ENCODE measurements around a stretch of chr16.

- RAMPAGE, long total RNA = no peak
- RRBS = no CpG with 5 or more reads among the region's 25 CpGs
These were observed 39.3 kb downstream of the ZNF213 start for GRCh38 chr16:3173909-3174716.

GRCh38 chr16:3182523-3183202 lies 47.8 kb downstream of the ZNF213 start:
- RAMPAGE, long total RNA = no peak
- RRBS = 3% methylated on average over 20 of the region's 57 CpGs

DNA sequence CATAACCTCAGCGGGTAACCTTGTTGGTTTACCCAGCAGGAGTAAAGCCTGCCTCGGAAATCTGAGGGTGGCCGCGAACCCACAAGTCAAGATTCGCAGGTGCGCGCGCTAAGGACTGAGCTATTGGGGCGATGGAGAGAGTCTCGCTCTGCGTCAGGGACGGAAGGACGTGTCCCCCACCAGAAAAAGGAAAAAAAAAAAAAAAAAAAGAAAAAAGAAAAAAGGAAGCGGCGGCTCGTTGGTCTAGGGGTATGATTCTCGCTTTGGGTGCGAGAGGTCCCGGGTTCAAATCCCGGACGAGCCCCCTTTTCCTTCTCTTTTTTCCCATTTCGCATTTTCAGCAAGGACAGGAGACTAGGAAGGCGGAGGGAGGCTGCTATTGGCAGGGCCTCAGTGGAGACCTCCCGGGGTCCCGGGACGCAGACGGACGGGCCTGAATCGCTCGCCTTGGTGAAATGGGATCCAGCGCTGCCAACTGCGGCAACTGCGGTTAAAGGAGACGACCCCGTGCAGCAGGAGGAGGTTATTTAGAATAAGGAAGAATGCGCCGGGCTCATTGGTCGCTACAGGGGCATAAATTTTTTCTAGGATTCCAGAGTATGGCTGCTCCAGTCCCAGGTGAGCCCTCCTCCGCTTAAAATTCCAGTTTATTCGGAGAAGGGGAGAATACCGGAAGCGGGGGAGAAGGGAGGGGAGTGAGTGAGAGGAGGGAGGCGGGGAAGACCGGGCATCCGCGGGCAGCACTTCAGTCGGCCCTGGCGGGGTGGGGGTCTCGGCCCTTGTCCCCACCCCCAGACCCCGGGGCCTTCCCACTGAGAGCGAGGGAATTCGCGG lies 46.9 kb downstream of the ZNF200 start:
- RAMPAGE, long total RNA = no peak
- RRBS = 2% methylated on average over 8 of the region's 53 CpGs

DNA sequence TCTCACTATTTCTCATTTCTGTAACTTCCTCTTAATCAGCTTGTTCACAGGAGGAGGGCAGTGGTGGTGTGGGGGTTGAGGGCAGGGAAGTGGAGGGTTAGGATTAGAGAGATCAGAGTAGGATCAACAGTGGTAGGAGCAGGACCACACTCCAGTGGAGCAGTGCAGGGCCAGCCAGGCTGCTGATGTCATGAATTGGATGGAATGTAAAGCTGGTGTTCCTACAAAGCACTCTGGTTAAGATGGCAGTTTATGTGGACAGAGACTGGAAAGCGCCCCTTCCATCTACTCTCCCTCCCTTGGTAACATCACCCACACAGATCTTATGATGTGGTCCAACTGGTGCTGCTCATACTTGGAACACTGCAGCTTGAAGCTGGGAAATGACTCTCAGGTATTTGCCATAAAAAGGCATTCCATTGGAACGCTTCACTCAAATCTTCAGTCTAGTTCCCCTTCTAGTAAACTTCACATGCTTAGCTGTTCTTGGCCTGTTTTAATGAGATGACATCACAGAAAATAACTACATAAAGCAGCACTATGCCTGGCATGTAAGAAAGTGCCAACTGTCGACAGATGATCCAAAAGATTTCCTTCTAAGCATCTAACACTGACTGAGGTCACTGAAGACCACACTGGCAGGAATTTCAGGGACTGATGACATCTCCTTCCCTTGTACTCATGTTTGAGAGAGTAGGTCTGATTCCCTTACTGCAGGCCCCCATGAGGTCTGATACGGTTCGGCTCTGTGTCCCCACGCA lies 9.2 kb downstream of the ZNF263 start:
- RAMPAGE, long total RNA = no peak
- RRBS = no CpG with 5 or more reads among the region's 6 CpGs

DNA sequence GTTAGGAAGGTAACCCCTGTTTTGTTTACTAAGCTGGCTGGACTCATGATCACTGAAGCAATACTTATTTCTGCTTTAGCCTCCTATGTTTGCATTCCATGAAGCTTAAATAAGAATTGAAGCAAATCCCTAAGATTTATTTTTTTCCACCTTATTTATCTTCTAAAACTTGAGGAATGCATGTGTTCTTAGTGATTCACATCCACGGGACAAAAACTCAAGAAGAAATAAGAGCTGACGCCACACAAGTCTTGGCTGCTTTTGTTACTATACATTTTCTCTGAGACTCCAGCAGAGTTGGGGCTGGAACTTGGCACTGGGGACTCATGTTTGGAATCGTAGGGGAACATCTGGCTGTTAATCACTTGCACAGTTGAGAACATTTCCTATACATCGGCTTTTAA lies 35.5 kb downstream of the CLUAP1 start:
- RAMPAGE, long total RNA = no peak
- RRBS = no CpG with 5 or more reads among the region's 4 CpGs

GRCh38 chr16:3622009-3622356 lies 10.6 kb upstream of the SLX4 start:
- RAMPAGE, long total RNA = no peak
- RRBS = no CpG with 5 or more reads among the region's 8 CpGs

DNA sequence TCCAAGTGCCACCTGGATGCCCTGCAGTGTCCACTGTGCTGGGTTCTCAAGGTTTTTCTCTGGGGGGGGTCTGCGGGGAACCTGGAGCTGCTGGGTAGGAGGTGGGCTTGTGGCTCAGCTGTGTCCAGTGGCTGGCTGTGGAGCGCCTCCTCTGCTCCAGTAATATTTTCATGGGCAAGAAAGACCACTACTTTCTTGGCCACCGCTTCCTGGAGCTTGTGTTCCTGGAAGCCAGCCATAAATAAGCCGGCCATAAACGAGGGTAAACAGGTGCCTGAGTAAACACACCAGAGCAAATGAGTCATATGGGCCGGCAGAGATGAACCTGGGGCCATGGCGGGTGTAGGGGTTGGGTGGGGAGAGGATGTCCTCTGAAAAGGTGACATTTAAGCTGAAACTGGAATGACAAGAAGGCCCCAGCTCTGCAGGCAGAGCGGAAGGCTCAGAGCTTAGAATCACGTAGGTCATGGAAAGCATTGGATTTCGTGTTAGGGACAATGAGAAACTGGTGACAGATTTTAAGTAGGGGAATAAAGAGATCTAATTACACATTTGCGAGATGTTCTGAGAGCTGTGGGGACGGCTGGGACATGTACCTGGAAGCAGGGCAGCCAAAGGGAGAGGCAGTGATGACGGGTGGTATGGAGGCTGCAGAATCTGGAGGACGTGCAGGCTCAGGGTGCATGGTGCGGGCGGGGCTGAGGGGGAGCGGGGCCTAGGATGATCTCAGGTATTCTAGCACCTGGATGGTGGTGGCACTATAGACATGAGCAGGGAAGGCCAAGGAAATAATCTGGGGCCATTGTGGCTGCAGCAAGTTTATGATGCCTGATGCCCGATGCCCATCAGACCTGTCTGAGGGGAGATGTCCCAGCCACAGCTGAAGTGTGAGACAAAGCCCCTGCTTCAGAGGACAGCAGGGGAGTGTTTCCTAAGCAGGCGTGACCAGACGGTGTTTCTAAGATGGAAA lies 8.1 kb upstream of the DNASE1 start:
- RAMPAGE, long total RNA = no peak
- RRBS = no CpG with 5 or more reads among the region's 20 CpGs

DNA sequence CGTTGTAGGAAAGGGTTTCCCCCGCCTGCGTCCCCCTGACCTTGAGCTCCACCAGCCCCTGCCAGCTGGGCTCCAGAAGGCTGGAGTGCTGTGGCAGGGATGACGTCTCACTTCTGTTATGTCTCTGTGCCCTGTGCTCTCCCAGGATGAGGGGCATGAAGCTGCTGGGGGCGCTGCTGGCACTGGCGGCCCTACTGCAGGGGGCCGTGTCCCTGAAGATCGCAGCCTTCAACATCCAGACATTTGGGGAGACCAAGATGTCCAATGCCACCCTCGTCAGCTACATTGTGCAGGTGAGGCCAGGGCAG lies 691 bp downstream of the DNASE1 start:
- RAMPAGE, long total RNA = no peak
- RRBS = no CpG with 5 or more reads among the region's 9 CpGs

DNA sequence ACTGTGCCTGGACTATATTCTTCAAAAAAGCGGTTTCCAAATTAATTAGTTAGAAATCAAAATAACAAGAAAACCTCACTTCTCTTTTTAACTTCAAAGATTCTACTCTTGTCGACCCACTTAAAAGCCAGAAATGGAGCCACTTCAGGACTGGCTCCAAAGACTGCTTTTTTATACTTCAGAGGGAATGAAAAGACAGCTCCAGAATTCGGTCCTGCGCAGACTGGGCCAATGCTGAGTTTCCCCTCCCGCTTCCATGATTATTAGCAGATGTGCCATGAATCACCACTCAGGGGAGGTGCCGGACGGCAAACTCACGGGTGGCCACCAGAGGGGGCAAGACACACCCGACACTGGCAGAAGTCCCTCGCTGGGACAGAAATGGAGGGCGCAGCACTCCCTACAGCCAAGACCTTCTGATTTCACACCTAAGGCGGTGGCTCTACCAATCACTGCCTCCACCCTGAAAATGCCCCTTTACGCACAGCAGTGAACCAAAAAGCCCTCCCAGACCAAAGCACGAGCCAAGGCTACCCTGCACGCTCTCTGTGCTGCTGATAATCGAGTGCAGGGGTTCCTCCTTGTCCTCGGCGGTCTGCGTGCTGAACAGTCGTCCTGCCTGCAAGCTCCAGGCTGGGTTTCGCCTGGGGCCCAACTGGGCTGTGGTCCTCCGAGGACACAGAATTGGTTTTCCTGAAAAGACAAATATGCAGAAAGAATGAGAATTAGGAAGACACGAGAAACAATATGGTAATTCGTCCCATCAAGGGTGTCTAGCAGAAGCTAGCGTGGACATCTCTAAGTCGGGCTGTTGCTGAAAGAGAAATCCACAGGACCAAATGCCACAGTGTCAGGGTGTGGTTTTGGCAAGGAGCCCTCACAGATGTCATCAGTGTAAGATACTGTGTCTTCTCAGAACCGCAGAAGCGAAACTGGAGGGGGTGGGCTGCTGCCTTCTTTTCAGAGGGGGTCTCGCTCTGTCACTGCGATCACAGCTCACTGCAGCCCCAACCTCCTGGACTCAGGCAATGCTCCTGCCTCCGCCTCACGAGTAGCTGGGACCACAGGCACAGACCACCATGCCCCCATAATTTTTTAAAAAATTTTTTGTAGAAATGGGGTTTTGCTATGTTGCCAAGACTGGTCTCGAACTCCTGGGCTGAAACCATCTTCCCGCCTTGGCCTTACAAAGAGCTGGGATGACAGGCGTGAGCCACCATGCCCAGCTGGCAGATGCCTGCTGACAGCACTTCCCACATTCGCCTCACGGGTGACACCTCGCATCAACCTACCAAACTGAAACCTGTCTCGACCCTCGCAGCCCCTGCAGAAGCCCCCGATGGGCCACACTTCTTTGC lies 26.6 kb downstream of the TRAP1 start:
- RAMPAGE, long total RNA = no peak
- RRBS = no CpG with 5 or more reads among the region's 41 CpGs

DNA sequence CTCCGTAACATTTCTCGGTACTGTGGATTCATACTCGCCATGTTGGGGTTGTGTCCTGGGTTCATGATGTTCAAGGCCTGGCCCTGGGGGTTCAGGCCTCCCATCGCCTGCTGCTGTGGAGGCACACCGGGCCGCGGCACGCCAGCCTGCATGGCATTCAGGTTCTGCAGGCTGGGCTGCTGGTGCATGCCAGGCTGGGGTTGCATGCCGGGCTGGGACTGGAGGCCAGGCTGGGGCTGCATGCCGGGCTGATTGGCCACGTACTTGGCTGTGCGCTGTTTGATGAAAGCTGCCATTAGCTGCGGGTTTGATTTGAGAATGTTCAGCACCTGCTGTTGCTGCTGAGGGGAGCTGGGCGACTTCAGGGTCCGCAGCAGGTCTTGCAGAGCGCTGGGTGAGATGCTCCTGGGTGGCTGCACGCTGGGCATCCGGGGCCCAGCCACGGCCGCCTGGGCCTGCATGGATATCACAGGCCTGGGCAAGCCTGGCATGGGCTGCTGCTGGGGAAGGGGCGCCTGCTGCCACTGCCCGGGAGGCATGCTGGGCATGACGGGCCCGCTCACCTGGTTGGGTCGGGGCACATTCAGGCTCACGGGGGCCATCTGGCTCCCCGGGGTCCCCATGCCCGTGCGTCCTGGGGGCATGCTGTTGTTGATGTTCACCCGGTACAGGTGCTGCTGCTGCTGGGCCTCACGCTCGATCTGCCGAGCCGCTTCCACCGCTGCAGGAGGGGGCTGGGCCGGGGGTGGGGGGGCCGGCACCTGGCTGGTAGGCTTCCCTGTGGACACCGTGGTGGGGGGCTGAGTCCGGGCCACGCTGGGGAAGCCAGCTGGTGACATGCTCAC lies 11.4 kb upstream of the TRAP1 start:
- RAMPAGE, long total RNA = no peak
- RRBS = 96% methylated on average over 18 of the region's 40 CpGs

- RAMPAGE, long total RNA = no peak
- RRBS = no CpG with 5 or more reads among the region's 16 CpGs
These were observed 5.3 kb downstream of the CREBBP start for GRCh38 chr16:3874988-3875798.

GRCh38 chr16:4085572-4086088 lies 30.6 kb downstream of the ADCY9 start:
- RAMPAGE, long total RNA = no peak
- RRBS = no CpG with 5 or more reads among the region's 17 CpGs

GRCh38 chr16:4183269-4184403 lies 58.2 kb downstream of the SRL start:
- RAMPAGE, long total RNA = no peak
- RRBS = 2% methylated on average over 80 of the region's 118 CpGs

- RAMPAGE, long total RNA = no peak
- RRBS = no CpG with 5 or more reads among the region's 14 CpGs
These were observed 29.7 kb downstream of the SRL start for GRCh38 chr16:4211930-4212858.

DNA sequence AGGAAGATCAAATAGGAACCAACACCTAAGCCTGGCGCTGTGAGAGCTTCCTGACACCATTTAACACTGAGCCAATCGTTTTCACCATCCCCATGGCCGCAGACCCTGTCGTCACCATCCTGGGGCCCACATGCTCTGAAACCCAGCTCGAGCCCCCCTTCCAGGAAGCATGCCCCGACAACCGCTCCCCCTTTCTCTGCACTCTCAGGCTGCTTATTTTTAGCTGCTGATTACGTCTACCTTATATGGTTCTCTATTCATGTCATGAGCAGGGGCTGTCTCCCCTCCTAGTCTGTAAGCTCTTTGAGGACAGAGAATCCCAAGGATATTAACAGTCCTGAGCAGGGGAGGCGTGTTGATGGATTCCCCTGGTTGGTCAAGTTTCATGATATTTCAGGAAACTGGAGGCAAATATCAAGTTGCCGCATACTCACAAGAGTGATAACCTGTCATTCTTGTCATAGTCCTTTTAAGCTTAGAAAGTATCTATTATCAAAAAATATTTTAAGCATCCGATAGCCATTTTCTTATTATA lies 10.4 kb downstream of the SRL start:
- RAMPAGE, long total RNA = no peak
- RRBS = no CpG with 5 or more reads among the region's 11 CpGs

DNA sequence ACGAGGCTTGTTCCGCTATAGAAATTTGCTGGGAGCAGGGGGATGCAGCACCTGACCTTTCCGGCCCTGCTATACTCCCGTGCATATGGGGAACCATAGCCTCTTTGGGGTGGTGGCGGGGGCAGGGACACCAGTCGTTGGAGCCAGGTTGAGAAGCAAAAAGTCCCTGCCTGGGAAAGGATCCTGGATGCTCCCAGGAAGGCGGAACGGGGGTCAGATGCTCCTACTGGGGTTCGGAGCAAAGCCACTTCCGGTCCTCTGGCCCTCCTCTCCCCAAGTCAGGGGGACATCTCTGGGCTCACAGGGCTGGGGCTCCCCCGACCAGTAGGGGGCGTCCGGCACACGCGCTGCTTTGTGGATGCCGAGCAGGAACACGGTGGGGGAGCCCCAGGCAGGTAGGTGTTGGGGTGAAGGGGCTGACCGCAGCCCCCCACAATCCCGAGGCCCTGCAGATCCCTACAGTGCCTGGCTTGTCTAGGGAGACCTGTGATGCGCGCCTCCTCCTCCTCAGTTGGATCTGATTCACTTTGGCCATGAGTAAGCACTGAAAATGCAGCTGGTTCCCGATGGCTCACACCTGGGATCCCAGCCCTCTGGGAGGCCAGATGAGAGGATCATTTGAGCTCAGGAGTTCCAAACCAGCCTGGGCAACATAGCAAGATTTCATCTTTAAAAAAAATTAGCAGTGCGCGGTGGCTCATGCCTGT lies 15.6 kb upstream of the TFAP4 start:
- RAMPAGE, long total RNA = no peak
- RRBS = 2% methylated on average over 4 of the region's 24 CpGs

- RAMPAGE, long total RNA = no peak
- RRBS = no CpG with 5 or more reads among the region's 13 CpGs
These were observed 8.2 kb downstream of the GLIS2 start for GRCh38 chr16:4324014-4324612.

DNA sequence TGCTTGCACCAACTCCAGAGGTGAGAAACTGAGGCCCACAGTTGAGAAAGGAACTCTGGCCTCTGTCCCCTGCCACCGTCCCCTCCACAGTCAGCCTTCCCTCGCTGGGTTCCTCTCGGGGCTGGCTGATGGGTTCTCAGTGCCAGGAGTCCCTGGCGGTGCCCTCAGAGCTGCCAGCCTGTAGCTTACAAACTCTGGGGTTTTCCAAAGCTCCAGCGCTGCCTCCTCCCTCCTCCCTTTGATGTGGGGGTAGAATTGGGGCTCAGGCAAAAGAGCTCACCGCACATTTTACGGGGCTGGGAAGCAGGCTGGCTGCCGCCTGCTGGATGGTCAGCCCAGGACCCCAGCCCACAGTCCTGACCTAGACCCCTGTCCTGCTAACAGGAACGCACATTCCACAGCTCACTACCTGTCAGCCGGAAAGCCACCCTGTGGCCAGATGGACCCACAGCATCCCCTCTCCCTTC lies 5.9 kb downstream of the VASN start:
- RAMPAGE, long total RNA = no peak
- RRBS = no CpG with 5 or more reads among the region's 10 CpGs

GRCh38 chr16:4385778-4386404 lies 14.2 kb downstream of the VASN start:
- RAMPAGE, long total RNA = no peak
- RRBS = no CpG with 5 or more reads among the region's 11 CpGs

DNA sequence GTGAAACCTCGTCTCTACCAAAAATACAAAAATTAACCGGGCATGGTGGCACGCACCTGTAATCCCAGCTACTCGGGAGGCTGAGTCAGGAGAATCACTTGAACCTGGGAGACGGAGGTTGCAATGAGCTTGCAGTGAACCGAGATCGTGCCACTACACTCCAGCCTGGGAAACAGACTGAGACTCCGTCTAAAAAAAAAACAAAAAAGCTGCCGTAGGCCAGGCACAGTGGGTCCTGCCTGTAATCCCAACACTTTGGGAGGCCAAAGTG lies 19.2 kb downstream of the CORO7 start:
- RAMPAGE, long total RNA = no peak
- RRBS = no CpG with 5 or more reads among the region's 9 CpGs